Brain (tissue), 1 donor: ENCODE data around the genes OR2J2, UBD, MOG and RNF39.

DNA sequence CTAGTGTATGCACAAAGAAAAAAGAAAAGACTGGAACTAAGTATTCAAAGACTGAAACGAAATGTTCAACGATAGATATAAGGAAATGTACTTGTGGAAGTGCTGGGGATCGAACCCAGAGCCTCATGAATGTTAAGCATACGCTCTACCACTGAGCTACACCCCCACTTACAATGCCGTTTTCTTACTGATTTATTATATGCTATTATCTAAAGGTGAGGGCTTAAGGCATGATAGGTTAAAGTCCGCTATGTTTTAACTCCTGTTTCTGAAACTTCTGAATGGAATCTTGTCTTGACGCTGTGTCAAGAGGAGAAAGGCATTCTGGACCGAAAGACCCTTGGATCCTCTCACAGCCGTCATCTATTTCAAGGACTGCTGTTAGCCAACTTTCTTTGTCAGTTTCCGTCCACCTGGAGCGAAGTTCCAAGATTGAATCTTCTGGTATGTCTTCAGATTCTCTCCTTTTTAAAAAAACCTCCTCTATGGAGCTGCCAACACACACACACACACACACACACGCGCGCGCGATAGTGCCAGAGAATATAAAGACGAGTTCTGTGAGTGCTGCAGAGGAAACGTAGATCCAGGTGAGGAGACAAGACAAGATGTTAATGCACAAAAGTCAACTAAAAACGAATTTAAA, 148.4 kb upstream of the SCAND3 start:
- RRBS = no CpG with 5 or more reads among the region's 19 CpGs

DNA sequence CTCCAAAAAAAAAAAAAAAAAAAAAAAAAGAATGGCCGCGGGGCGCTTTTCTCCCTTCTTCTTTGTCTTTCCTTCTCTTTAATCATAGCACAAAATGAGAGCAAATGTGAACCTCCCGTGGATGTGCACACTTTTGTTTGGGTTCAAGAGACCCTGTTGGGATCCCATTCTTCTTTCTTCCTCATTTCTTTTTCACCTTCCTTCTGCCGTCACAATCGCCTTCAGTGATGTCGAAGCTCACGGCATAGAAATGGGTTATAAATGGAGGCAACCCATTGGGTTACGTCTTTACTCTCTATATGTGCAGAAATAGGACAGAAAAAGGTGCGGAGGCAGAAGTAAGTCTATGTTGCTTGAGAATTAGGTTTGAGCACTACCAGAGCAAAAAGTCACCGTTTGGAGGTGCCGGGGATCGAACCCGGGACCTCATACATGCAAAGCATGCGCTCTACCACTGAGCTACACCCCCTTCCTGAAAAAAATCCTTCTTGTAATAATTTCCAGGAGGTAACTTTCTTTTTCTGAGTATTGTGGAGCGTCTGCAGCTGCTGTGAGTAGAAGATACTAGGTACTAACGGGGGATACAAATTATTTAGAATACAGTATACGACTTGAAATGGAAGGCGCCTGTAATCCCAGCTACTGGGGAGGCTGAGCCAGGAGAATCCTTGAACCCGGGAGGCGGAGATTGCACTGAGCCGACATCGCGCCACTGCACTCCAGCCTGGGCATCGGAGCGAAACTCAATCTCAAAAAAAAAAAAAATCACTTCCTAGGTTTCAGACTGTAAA, 134.2 kb downstream of the TRIM27 start:
- RRBS = no CpG with 5 or more reads among the region's 26 CpGs

GRCh38 chr6:28802362-28803158, 121.2 kb downstream of the TRIM27 start:
- RRBS = no CpG with 5 or more reads among the region's 23 CpGs

GRCh38 chr6:28982537-28983107, 22.5 kb downstream of the ZNF311 start:
- RRBS = 6% methylated on average over 2 of the region's 10 CpGs

GRCh38 chr6:29170701-29171034, at the start of gene OR2J2:
TSS of gene OR2J2 (plus strand) at chr6:29170907.
- RRBS = no CpG with 5 or more reads among the region's 2 CpGs

DNA sequence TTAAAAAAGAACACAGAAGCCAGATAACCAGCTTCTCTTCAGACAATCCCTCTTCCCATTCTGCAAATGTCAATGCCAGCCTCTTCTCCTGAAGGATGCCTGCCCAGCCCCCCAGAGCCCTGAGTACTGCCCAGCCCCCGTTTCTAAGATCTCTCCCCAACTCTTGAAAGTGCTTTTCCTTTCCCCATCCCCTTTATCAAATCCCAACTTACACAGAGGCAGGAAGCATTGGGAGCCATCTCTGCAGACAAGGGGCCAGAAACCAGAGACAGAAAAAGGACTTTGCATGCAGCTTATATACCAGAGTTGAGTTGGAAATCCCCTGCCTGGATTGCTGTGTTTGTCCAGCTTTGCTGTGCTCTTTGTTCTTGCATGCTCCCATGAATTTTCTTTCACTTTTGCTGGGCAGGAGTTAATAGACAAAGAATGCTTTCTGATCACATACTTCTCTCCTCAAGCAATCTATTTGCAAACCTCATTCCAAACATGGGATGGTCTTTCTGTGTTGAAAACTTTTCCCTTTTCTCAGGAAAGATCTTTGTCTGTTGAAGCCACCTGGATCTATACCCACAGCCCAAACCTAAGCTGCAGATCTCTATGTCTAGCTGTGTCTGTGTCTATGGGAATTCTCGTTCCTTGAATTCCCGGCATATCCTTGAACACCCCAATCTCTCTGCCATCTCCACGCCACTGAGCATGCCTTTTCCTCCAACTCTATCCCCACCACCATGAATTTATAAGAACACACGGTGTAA, at the start of gene UBD:
Gene UBD (minus strand): TSS at position 270 of the 755 bp plus-strand sequence.
- RRBS = no CpG with 5 or more reads among the region's 5 CpGs

DNA sequence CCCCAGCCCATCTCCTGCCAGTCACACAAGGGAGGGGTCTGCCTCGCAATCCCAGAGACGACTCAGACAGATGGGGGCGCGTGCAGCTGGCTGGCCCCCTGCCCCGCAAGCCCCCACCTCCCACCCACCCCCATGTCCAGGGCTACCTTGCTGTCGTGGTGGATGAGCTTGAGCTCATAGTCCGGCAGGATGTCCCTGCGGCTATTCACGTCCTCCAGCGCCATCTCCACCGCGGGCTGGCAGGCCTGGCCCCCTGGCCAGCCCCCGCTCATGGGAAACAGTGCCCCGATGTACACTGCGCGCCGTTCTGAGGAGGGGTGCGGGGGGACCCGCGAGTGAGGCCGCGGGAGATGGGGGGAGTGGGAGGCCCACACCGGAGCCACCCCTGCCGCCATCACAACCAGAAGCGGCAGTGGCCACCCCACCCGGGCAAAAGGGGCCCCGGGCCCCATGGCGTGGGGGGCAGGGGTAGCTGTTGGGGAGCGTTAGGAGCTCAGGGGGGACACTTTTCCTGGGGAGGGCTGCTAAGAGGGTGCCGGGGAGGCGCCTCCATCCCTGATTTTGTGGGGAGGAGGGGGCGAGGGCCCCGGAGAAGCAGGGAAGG, 5.5 kb downstream of the GABBR1 start:
- RRBS = 3% methylated on average over 10 of the region's 33 CpGs

- RRBS = no CpG with 5 or more reads among the region's 4 CpGs
Observed at GRCh38 chr6:29656875-29657222, at the start of gene MOG. TSS of gene MOG (plus strand) at chr6:29657092.

GRCh38 chr6:29752156-29753524, 29.4 kb downstream of the HLA-F start:
- RRBS = 4% methylated on average over 15 of the region's 72 CpGs

DNA sequence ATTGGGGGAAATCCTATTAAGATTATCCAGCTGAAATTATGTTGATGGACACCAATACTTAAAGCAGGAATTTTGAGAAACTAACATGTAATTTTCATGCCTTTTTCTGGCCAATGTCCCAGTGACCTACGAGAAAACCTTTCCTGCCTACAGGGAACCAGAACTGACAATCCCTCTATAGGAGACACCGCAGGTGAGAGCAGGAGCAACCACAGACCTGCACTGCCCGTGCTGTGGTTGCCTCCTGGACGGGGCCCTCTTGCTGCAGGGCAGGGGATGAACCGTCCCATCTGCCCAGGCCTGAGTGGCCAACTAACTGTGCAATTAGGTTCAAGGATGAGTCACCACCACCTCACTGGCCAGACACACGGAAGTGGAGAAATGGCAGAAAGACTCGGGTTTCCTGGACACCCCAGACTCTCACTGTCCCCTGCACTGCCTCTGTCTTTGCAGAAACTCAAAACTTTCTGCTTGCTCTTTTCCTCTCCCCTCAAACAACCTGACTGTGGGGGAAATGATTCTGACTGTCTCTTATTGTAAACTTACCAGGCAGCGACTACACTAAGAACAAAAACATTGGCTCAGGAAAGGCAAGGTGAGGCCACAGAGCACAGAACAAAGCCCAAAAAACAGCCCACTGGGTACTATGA, 13.8 kb upstream of the HLA-G start:
- RRBS = no CpG with 5 or more reads among the region's 8 CpGs

GRCh38 chr6:29827995-29829027, 686 bp downstream of the HLA-G start:
- RRBS = 5% methylated on average over 16 of the region's 79 CpGs

DNA sequence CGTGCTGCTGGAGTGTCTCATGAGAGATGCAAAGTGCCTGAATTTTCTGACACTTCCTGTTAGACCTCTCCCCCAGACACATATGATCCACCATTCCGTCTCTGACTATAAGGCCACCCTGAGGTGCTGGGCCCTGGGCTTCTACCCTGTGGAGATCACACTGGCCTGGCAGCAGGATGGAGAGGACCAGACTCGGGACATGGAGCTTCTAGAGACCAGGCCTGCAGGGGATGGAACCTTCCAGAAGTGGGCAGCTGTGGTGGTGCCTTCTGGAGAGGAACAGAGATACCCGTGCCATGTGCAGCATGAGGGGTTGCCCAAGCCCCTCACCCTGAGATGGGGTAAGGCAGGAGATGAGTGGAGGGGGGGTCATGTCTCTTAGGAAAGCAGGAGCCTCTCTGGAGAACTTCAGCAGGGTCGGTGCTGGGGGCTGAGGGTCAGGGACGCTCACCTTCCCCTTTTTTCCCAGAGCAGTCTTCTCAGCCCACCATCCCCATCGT, 14.3 kb upstream of the HLA-A start:
- RRBS = no CpG with 5 or more reads among the region's 7 CpGs

- RRBS = no CpG with 5 or more reads among the region's 6 CpGs
Observed at GRCh38 chr6:29946612-29947924, 4.7 kb downstream of the HLA-A start.

DNA sequence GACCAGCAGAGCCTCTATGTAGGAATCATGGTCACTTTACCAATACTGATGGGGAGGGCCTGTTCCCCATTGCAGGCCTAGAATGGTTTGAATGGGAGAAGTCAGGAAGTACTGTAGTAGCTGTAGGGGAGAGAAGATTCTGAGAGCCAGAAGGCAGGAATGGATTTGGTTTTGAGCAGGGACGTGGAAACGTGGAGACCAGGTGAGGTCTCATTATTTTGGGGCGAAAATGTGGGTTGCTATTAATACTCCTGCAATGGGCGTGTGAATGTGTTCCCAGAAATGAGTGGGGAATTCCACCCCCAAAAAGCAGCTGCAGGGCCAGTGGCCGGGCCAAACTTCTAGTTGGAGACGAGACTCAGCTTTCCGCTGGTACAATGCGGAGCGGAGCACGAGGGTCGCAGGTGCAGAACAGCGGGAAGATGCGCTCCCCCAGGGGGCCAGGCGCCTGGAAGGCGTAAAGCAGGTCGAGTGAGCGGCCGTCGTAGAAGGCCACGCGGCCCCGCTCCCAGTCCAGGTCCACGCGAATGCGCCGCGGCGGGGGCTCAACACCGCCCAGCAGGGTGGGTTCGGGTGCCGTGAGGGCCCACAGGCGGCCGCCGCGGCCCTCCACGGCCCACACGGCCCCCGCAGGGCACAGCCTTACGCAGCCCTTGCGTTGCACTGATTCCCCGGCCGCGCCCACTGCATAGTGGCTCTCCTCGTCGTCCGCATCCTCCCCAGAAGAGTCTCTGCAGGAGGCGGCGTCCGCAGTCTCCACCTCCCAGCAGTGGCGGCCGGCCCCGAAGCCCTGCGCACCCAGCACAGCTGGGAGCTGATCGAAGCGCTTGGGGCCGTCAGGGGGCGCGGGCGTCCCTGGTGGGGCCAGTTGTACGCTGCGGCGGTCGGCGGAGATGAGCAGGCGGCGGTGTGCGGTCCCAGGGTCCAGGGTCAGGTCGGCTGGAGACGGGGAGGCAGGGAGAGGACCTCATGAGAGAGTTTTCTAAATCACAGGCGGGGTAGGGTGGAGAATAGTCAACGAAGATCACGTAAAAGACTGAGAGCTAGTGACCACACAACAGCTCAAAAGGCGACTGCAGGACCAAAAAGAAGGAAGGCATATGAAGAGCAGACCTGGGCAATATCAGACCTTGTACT, 4.1 kb downstream of the PPP1R11 start:
- RRBS = no CpG with 5 or more reads among the region's 73 CpGs

DNA sequence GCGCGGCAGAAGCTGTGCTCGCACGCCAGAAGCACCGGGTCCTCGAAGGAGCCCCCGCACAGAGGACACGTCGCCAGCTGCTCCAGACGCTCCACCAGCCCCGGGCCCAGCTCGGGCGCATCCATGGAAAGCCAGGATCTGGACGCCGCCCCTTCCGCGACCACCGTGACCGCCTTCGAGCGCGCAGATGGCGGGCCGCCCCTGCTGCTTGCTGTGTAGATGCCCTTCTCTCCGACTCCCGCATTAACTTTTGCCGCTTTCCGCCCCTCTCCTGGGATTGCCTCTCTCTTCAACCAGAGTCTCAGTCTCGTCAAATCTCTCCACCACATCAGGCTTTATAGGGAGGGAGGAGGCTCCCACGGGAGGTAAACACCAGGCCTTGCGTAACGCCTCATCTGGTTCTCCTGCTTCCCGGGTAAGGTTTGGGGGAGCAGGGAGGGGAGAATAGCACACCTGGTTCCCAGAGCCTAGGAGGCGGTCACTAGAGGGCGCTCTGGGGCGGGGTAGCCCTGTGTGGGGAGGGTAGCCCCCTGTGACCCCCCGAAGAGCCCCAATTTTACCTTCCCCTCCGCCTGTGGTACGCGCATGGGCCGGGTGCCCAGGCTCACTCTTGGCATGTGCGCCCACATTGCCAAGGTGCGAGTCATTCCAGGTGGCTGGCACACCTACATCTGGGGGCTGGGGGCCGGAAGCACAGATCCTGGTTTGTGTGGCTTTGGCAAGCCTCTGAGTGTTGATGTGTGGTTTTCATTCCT, at the start of gene RNF39:
Gene RNF39 (minus strand): TSS at position 309 of the 755 bp plus-strand sequence.
- RRBS = 10% methylated on average over 14 of the region's 44 CpGs

DNA sequence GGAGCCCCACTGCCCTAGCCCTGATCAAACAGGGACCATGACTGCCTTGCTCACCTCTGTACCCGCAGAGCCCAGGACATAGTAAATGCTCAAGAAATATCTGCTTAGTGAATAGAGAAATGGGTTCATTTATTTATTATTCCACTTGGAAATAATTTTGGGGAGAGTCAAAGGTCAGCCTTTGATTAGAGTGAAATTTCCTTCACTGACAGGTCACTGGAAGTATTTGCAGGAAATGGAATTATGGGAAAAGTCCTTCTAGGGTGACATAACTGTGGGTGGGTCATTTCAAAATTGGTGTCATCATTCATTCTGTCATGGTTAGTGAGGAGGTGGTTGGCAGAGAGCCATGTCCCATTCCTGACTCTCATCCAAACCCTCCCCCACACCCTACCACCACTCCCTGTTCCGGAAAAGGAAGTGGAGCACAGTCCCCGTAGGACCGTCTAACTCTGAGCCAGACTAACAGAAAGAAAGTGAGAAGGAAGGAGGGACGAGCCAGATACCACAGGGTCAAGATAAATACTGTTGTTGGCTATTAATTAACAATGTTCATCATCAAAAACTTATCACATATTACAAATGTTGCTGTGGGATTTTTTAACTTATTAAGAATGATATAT, 4.9 kb downstream of the TRIM10 start:
- RRBS = no CpG with 5 or more reads among the region's 5 CpGs

GRCh38 chr6:30184786-30185041, 21.4 kb downstream of the TRIM15 start:
- RRBS = no CpG with 5 or more reads among the region's 3 CpGs

- RRBS = no CpG with 5 or more reads among the region's 1 CpG
Observed at GRCh38 chr6:30285578-30285909, 41.2 kb upstream of the TRIM39 start.

GRCh38 chr6:30544518-30545323, 11.6 kb downstream of the GNL1 start:
- RRBS = no CpG with 5 or more reads among the region's 7 CpGs

DNA sequence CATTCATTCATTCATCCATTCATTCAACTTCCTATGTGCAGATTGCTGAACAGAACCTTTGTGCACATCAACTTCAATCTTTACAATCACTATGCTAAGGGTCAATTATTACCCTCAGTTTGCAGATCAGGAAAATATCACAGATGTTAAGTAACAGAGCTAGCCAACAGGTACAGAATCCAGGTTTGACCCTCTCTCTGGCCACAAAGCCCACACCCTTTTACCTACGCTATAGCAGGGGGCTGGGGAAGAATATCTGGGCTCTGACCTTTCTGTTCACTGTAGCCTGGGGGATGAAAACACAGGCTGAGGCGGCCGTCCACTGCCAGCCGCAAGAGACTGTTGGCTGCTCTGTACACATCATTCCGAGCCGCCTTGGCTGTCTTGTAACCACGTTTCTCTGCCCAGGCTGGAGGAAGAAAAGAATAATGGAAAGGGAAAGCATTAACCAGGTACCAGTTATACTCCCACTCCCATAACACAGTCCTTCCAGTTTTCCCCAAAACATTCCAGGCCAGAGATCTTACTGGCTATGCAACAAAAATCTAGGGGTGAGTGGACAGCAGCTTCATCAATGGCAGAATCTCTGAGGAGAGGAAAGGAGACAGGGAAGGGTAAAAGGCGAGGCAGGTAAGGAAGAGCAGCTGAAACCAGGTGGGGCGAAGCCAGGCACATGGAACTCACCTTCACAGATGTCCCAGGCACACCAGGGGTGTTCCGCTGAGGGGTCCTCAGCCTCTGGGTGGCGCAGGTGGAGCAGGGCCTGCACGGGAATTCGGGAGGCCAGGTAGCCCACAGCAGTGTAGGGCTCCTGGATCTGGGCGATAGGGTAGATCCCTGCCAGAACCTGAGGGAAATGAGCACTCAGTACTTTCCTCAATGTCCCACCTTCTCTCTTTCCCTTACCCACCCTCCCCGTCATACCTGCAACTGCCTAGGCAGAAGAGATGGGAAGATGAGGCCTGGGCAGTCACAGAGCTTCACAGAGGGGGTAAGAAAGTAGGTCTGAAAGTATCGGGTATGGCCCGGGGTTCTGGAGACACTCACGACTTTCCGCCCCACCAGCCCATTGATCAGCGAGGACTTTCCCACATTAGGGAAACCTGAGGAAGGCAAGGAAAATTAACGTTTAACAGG, 9.5 kb downstream of the GNL1 start:
- RRBS = no CpG with 5 or more reads among the region's 21 CpGs